Astrocyte (in vitro differentiated cells and primary cell): ENCODE measurements around the gene SLC48A1.

DNA sequence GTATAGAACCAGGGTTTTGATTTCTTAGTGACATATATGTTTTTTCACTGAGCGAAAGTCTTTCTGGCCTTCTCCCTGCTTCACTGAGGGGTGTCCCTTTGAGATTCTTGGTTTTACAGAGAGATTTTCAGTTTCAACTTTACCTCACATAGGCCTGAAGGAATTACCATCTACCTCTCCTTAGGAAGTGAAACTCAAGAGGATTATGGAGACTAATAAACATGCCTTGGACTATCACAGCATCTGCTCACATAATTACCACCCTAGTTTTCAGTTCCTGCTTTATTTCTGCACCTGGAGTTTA lies 118.3 kb upstream of the SCAF11 start:
- PRO-cap = no peak
- RRBS, 2 experiments = no CpG with 5 or more reads among the region's 1 CpG

GRCh38 chr12:46361722-46362122 lies 10.9 kb downstream of the SLC38A2 start:
- PRO-cap = no peak
- RRBS, 2 experiments = no CpG with 5 or more reads among the region's 2 CpGs

GRCh38 chr12:46362932-46363355 lies 9.6 kb downstream of the SLC38A2 start:
- PRO-cap = no peak
- RRBS, 2 experiments = no CpG with 5 or more reads among the region's 2 CpGs

DNA sequence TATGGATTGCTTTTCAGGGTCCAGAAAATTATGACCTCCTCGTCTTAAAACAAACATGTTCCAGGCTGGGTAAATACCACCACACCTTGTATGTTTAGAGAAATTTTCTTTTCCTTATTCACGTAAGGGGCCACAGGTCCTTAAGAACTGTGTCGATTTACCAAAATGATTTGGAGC lies 2.7 kb downstream of the SLC38A2 start:
- PRO-cap = unidirectional peak, minus-strand start at position 91 of the sequence; unidirectional peak, minus-strand start at position 131 of the sequence
- RRBS, 2 experiments = no CpG with 5 or more reads among the region's 3 CpGs

DNA sequence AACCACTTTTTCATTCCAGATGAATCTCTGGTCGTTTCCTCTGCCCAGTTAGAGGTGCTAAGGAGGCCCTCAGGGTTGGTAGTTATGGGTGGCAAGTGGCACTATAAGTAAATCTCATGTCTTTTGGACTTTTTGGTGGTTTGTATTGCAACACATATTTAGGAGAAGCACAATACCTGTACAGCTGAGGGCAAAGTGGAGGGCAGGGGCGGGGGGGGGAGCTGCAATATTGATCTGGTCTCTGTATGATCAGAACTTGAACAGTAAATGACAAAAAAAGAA lies 1.9 kb upstream of the SLC38A2 start:
- PRO-cap = no peak
- RRBS, 2 experiments = no CpG with 5 or more reads among the region's 2 CpGs

GRCh38 chr12:46480975-46481806 lies 108.6 kb upstream of the SLC38A2 start:
- PRO-cap = no peak
- RRBS, 2 experiments = no CpG with 5 or more reads among the region's 3 CpGs

DNA sequence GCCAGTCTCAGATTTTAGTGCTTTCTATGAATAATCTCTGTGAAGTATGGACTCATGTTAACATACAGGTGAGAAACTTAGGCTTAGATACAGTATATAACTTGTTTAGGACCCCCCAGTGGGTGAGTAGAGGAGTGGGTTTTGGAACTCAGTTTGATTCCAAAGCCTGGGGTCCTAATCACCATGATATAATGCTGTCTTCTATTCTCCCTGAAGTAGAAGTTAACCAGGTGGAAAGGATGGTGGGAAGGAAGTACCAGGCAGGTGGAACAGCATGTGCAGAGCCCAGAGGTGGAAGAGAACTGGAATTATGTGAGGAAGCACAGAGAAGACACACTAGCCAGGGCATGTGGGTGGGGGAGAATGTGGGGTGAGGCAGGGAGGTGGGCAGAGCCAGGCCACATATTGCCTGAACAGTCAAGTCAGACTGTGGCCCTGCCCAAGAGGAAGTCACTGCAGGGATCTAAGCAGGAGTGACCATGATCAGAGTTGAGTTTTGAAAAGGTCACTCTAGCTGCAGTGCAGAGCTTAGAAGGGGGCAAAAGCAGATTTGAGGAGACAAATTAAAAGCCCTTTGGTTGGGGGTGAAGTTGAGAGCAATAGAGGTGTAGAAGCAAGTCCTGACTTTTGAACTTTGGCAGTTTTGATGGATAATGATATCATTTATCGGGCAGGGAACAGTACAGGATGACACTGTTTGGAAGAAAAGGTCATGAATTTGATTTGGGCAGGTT lies 114.0 kb upstream of the SLC38A2 start:
- PRO-cap = no peak
- RRBS, 2 experiments = no CpG with 5 or more reads among the region's 1 CpG

DNA sequence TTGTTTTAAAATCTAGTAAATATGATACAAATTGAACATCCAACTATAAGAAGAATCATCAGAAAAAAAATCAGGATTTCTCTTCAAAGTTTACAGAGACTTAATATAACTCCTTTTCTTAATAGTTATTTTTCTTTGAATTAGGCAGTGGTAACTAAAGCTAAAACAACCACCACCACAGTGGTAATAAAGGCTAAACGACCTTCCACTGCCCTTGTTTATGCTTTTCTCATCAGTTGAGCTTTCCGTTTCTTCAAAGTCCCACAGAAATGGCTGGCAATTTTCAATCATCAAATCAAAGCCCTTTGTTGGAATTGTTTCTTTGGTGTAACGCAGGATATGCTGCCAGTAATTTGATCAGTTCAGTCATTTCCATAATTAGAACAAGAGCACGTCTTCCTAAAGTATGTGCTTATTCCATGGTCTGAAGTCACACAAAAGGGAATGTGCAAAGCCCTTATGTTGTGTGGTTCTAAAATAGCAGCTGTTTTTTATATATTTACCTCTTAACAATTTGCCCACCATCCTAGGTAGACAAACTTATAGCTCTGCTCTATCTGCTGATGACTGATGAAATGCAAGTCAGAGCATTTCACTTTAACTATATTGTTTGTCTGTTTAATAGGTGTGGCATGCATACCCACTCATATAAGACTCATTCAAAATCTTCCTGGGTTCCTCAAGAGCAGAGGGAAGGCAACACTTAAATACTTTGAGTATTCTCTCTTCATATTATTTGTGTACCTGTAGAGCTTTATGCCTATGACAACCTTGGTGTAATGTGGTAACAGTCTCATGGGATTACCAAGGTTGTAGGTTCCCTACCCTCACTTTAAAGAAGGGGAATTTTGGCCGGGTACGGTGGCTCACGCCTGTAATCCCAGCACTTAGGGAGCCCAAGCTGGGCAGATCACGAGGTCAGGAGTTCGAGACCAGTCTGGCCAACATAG lies 176.1 kb upstream of the SLC38A2 start:
- PRO-cap = no peak
- RRBS, 2 experiments = no CpG with 5 or more reads among the region's 9 CpGs

DNA sequence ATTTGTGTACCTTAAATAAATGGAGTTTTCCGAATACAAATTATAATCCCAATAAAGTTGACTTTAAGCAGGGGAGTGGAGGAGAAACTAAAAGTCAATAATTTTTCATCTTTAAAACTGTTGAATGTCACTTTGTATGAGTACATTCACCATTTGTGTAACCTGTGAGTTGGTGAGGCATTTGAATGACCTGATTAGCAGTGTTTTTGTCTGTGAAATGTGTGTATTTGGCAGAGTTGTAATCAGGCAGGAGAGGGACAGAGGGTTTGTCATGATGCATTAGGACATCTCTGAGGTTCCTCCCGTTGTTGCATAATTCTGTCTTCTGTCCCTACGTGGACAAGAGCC lies 208.8 kb downstream of the SLC38A4 start:
- PRO-cap = no peak
- RRBS, 2 experiments = no CpG with 5 or more reads among the region's 3 CpGs

- PRO-cap = no peak
- RRBS, 2 experiments = no CpG with 5 or more reads among the region's 2 CpGs
Observed at GRCh38 chr12:46808215-46808777, 17.5 kb downstream of the SLC38A4 start.

GRCh38 chr12:46831427-46832092 lies 5.8 kb upstream of the SLC38A4 start:
- PRO-cap = no peak
- RRBS, 2 experiments = no CpG with 5 or more reads among the region's 50 CpGs

DNA sequence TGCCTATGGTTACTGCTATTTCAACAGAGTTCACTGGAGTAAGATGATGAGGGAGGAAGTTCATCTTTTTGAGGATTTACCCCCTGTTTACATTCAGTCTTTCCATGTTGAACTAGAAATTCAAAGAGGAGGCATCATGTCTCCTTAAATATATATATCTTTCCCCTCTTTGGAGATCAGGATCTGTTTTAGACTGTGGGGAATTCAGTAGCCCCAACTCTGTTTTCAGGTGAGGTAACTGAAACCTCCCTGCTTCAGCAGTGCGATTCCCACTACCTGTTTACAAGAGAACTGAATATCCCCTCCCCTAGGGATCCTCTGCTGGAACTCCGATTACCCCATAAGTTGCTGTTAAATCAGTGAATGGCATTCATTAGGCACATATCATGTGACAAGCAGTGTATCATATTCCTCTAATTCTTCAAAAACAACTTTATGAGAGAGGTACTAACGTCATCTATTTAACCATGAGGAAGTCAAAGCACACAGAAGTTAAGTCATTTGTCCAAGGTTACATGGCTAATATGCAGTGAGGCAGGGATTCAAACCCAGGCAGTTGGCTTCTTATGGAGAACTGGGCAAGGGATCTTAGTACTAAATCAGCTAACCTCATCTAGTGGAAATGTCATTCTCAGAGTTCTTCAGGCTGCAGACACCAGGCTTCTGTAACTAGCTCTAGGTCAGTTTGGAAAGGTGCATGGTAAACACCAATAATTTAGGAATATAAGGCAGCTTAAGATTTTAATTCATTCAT lies 44.0 kb upstream of the PCED1B start:
- PRO-cap = no peak
- RRBS, 2 experiments = no CpG with 5 or more reads among the region's 3 CpGs

DNA sequence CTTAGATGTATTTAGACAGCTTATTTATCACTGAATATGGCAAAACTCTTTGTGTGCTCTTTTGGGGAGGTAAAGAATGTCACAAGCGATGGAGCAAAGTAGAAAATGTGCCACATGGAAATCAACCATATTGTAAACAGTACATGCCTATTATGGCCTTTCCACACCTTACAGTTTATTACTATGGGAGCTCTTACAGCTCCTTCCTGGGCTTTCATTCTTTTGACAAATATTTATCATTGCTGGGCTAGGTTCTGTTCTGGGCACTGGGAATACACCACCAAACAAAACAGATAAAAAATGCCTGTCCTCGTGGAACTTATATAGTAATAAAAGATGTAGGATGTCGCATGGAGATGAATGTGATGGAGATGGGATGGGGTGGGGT lies 11.4 kb upstream of the PCED1B start:
- PRO-cap = no peak
- RRBS, 2 experiments = no CpG with 5 or more reads among the region's 3 CpGs

DNA sequence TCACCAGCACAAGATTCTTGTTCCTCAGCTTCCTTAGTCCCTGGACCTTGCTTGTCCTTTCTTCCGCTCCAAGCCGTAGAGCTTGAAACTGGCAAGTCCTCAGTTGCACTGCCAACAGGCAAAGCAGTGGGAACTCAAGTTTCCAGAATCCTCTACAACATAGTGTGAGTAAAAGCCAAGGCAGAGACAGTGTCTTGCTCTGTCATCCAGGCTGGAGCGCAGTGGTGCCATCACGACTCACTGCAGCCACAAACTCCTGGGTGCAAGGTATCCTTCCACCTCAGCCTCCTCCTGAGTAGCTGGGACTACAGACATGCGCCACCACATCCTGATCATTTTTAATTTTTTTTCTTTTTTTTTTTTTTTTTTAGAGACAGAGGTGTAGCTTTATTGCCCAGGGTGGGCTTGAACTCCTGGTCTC lies 138.6 kb upstream of the AMIGO2 start:
- PRO-cap = no peak
- RRBS, 2 experiments = no CpG with 5 or more reads among the region's 5 CpGs

DNA sequence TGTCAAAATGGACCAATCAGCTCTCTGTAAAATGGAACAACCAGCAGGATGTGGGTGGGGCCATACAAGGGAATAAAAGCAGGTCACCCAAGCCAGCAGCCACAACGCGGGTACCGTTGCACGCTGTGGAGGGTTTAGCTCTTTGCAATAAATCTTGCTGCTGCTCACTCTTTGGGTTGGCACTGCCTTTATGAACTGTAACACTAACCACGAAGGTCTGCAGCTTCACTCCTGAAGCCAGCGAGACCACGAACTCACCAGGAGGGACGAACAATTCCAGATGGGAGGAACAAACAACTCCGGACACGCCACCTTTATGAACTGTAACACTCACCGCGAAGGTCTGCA lies 227.1 kb upstream of the AMIGO2 start:
- PRO-cap = no peak
- RRBS, 2 experiments = no CpG with 5 or more reads among the region's 12 CpGs

DNA sequence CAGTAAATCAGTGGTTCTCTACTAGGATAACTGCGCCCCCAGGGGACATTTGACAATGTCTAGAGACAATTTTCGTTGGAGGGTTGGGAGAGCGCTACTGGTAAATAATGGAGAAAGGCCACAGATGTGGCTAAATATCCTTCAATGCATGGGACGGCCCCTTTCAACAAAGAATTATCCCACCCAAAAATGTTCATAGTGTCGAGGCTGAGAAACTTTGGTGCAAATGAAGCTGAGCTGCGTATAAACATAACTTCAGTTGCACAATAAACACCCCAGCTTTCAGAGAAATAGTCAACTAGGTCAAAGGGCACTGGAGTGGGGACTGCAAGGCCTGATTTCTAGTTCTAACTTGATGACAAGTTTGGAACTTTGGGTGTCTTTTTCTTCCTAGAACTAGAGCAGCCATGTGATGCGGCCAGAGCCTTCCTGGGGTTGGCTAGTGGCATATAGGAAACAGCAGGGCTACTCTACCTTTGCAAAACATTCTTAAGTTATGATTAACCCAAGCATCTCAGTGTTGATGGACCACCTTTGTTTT lies 298.4 kb upstream of the AMIGO2 start:
- PRO-cap = no peak
- RRBS, 2 experiments = no CpG with 5 or more reads among the region's 7 CpGs

- PRO-cap = no peak
- RRBS, 2 experiments = 1 to 2% methylated on average over 34 to 48 of the region's 125 CpGs
Observed at GRCh38 chr12:47772755-47774001, at the start of gene SLC48A1. SLC48A1 (plus strand) TSS chr12:47773238.

- PRO-cap = no peak
- RRBS, 2 experiments = no CpG with 5 or more reads among the region's 11 CpGs
Observed at GRCh38 chr12:47805021-47806024, 14.4 kb downstream of the HDAC7 start.

DNA sequence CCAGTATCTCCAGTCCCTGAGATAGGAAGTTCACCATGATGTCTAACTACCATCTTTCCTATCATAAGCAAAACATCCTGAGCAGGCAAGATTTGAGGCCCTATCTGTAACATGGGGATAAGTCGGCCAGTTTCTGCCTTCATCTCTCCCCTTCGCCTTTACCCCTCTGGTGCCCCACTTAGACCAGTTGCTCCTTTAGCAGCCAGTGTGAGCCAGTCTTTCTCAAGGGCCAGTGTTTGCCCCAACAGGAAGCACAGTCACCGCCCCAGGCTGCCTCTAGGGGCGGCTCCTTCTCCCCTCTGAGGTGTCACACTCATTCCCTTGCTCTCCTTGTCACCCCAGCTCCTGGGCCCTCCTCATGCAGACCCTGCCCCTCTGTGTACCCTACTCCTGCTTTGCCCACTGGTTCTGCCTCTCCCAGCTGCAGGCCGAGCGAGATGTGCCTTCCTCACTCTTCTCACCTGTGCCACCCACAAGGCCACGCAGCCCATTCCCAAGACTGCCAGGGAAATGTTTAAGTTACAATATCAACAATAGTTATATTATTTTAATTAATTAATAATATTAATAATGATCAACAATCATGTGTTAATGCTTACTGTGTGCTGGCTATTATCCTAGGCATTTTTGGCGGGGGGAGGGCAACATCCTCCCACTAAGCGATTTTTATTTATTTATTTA lies 10.7 kb downstream of the HDAC7 start:
- PRO-cap = no peak
- RRBS, 2 experiments = no CpG with 5 or more reads among the region's 9 CpGs

DNA sequence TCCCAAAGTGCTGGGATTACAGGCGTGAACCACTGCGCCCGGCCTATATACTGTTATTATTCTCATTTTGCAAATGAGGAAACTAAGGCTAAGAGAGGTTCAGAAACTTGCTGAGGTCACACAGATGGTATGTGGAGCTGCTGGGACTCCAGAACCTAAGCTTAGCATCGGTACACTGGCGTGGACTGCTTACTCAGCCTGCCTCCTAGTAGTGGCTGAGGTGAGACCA lies 9.6 kb downstream of the HDAC7 start:
- PRO-cap = no peak
- RRBS, 2 experiments = no CpG with 5 or more reads among the region's 5 CpGs